Iris pigment epithelial cell (primary cell): Measurements from ENCODE around the gene GALNT17.

- RRBS, result no CpG with 5 or more reads among the region's 6 CpGs
These were observed 1055.0 kb upstream of the AUTS2 start for GRCh38 chr7:68543181-68543696.

- RRBS, result no CpG with 5 or more reads among the region's 8 CpGs
These were observed 204.0 kb upstream of the AUTS2 start for GRCh38 chr7:69394281-69394729.

DNA sequence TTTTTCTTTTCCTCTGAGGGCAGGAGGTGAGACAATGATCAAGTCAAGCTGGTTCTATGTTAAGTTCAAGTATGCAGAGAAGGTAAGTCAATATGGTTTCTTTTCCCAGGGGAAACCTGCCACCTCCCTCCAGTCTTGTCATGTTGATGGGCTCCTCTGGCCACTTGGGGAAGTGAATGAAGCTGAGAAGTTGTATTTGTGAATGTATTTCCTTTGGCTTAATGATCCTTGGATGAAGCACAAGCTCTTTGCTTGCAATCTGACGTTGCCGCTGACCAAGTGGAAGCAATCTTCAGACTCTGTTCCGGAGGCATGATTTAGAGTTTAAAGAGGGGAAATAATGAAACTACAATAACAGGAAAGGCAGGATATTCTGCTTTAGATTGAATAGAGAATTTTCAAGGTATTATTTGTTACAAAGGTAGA lies 369.5 kb downstream of the AUTS2 start:
- RRBS, result no CpG with 5 or more reads among the region's 3 CpGs

- RRBS, result no CpG with 5 or more reads among the region's 13 CpGs
These were observed 407.9 kb downstream of the AUTS2 start for GRCh38 chr7:70006008-70006790.

- RRBS, result no CpG with 5 or more reads among the region's 3 CpGs
These were observed 427.7 kb downstream of the AUTS2 start for GRCh38 chr7:70025957-70026303.

GRCh38 chr7:71131141-71132262 lies at the start of gene GALNT17:
TSS of gene GALNT17 (plus strand) at chr7:71132144.
- RRBS, result 4% methylated on average over 50 of the region's 132 CpGs

- RRBS, result no CpG with 5 or more reads among the region's 7 CpGs
These were observed 176.2 kb downstream of the GALNT17 start for GRCh38 chr7:71308051-71308569.

GRCh38 chr7:71310596-71311098 lies 178.7 kb downstream of the GALNT17 start:
- RRBS, result no CpG with 5 or more reads among the region's 6 CpGs

- RRBS, result 3% methylated on average over 22 of the region's 113 CpGs
These were observed 75.3 kb downstream of the CALN1 start for GRCh38 chr7:72336504-72337514.

DNA sequence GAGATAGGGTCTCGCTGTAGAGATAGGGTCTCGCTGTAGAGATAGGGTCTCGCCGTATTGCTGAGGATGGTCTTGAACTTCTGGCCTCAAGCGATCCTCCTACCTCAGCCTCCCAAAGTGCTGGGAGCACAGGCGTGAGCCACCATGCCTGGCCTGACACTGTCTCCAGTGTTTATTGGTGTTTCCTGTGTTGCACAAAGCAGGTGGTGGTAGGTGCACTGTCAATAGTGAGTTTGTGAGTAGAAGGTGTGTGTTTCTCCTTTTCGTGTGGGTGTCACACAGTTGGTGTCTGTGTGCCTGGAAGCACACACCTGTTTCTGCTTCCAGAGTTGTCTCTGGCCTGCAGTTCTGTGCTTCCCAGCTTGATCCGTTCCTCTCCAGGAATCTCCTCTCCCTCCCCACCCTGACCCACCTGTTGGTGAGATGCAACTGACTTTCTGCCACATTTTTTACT lies 10.3 kb upstream of the POM121 start:
- RRBS, result no CpG with 5 or more reads among the region's 8 CpGs

GRCh38 chr7:72941817-72942300 lies 17.0 kb downstream of the POM121 start:
- RRBS, result no CpG with 5 or more reads among the region's 12 CpGs

DNA sequence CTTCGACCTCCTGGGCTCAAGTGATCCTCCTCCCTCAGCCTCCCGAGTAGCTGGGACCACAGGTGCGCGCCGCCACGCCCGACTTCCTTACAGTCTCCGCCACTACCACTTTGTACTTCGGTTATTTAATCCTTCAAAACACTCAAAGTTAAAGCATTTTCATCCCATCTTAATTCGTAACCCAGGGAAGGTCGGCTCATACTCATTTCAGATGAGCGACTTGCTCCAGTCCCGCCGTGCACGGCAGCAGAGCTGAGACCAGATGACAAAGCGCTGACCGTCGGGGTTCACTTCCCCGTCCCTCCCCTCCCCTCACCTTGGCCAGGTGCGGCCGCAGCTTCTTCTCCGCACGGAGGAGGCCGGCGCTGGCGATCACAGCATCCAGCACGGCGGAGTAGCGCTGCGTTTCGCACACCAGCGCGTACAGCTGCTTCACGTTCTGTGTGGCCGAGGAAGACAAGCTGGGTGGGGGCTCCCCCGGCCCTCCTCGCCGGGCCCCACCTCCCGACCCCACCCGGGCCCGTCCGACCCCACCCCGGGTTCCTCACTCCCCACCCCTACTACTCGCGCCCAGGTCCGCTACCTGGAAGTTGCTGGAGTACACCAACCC lies 406 bp downstream of the NSUN5 start:
- RRBS, result 0% methylated on average over 3 of the region's 46 CpGs

DNA sequence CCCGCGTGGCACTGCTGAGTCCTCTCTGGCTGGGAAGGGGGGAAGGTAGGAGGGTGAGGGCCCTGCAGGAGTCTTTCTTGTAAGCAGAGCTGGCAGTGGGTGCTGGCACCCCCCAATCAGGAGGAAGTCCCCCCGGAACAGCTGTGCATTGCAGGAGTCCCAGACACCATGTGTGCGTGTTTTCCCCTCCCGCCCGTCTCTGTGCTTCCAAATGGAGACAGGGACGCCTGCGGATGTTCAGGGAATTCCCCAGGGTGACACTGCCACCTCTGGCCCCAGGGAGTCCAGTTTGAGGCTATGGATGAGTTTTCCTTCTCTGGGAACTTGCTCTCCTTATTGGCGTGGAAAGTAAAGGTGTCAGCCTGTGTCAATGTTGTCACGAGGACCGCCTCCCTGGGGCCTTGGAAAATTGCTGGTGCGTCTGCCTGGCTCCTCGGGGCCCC lies 2.6 kb downstream of the FZD9 start:
- RRBS, result no CpG with 5 or more reads among the region's 13 CpGs

DNA sequence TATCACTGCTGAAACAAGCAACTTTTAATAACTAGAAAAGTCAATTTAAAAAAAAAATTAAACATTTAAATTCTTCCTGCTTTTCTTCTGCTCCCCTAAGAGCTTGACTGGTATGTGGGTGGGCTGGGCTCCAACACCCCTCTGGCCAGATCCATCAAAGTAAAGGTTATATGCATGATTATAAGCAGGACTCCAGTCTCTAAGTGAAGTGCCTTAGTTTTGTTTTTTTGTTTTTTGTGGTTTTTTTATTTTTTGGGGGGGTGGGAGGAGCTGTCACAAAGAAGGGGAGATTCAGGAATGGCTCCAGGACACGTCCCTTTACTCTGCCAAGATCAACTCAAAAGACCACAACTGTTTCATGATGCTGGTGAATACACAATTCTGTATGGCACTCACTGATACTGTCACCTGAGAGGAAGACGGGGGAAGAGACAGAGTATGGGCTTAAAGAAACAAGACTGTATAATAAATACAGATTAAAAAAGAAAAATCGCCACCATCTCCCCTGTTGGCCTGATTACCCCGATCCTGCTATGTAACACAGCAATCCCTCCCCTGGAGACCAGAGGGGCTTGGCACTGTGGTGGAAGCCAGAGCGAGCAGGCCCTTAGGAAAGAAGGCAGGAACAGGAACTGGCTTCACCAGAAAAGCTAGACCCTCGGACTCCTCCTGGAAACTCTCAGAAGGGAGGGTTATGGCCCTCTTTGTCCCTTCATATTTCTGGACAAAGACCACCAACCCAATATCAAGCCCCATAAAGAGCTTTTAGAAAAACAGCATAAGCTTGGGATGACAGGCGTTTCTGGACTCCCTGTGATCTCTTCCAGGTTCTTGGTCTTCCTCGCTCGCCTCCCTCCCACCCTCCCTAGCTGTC lies 7.9 kb downstream of the FZD9 start:
- RRBS, result no CpG with 5 or more reads among the region's 9 CpGs

- RRBS, result 58% methylated on average over 2 of the region's 9 CpGs
These were observed 10.3 kb downstream of the FZD9 start for GRCh38 chr7:73443890-73444345.

- RRBS, result no CpG with 5 or more reads among the region's 10 CpGs
These were observed 35.9 kb downstream of the FZD9 start for GRCh38 chr7:73469320-73470107.

DNA sequence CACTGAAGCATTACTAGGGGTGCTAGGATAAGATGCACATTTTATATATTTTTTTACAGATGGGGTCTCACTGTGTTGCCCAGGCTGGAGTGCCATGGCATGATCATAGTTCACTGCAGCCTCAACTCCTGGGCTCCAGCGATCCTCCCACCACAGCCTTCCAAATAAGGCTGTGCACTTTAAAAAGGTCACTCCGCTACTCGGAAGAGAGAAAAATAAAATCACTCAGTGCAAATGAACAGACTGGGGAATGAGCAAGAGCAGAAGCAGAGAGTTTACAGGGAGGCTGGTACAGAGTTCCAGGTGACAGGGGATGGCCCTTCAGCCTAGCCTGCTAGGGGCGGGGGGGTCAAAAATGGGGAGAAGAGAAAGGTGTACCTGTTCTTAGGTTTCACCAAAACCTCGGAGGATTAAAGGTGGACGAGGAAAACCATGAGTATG lies 1.8 kb downstream of the BCL7B start:
- RRBS, result no CpG with 5 or more reads among the region's 6 CpGs

DNA sequence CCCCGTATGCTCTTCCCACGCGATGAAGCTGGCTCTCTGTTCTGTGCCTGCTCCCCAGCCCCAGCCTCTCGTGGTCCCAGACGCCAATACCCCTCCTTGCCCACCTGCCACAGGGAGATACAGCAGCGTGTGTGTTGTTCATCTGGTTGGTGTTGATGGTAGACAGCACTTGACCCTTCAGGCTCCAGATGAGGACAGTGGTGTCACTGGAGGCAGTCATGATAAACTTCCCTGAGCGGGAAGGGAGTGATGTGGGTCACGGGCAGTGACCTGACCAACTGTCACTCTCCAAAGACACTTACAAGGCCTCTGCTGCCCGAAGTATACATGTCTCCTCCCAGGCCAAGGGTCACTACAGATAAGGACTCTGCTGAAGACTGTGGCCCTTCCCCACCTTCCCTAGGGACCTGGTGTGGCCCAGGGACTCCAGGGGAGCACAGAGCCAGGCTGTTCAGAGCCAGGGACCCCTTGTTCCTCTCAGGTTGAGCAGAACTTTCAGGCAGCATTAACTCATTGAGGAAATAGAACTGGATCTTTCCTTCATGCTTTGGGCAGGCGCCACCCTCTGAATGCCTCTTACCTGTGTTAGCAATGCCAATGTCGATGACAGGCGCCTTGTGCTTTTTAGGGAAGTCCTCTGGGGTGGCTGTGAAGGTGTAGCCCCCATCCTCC lies 5.5 kb downstream of the TBL2 start:
- RRBS, result no CpG with 5 or more reads among the region's 12 CpGs

DNA sequence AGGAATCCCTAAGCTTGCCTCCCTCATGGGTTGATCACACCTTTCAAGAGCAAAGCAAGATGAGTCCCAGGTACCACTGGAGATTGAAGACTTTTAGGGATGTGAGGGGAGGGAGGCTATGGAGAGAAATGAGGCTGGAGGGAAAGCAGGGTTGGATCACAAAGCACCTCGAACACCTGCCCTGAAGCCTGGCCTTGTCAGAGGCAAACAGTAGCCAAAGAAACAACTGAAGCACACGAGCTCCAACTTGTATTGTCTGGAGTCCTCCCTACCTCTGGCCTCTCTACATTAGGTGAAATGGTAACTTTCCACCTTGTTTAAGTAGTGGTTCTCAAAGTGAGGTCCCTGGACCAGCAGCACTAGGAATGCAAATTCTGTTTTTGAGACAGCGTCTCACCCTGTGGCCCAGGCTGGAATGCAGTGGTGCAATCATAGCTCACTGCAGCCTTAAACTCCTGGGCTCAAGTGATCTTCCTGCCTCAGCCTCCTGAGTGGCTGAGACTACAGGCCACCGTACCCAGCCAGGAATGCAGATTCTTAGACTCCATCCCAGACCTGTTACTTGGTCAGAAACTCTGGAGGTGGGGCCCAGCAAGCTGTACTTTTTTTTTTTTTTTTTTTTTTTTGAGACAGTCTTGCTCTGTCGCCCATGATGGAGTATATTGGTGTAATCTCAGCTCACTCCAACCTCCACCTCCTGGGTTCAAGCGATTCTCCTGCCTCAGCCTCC lies 6.7 kb upstream of the TBL2 start:
- RRBS, result no CpG with 5 or more reads among the region's 6 CpGs

GRCh38 chr7:73738898-73740053 lies 674 bp upstream of the ABHD11 start:
- RRBS, result 1% methylated on average over 9 of the region's 78 CpGs